Vein endothelial cell (primary cell): ENCODE data around the genes ARAP1, FAM168A and PGM2L1.

DNA sequence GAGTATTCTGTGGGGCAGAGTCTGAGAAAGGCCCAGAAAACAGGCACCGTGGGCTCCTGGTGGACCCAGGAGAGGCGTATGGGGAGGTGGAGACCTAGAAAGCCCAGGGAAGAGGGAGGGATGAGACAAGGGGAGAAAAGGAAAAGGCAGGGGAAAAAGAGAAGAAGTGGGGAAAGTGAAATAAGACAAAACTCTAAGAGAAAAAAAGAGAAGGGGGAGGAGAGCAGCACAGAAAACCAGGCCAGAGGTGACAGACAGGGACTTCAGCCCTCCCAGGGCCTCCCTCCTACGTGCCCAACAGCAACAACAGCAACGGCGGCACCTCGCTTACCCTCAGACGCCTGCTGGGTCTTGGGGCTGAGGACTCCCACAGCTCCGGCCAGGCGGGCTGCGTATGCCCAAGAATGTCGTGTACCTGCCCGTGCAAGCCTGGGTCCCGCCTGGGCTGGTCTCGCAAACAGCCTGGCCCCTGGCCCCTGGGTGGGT is 30.6 kb downstream of the ARAP1 start:
- CAGE, long polyA plus RNA: no peak

- CAGE, long polyA plus RNA: no peak
These were observed 30.0 kb downstream of the ARAP1 start for GRCh38 chr11:72722005-72722827.

- CAGE, long polyA plus RNA: no peak
These were observed 12.1 kb downstream of the ARAP1 start for GRCh38 chr11:72740114-72740474.

GRCh38 chr11:72751924-72753105 is at the start of gene ARAP1:
Gene ARAP1, minus strand, starts transcription at chr11:72752408.
- CAGE, long polyA plus RNA: no peak

GRCh38 chr11:72777544-72778525 is 16.0 kb downstream of the STARD10 start:
- CAGE, long polyA plus RNA: no peak

- CAGE, long polyA plus RNA: no peak
These were observed 12.9 kb downstream of the STARD10 start for GRCh38 chr11:72780913-72781430.

DNA sequence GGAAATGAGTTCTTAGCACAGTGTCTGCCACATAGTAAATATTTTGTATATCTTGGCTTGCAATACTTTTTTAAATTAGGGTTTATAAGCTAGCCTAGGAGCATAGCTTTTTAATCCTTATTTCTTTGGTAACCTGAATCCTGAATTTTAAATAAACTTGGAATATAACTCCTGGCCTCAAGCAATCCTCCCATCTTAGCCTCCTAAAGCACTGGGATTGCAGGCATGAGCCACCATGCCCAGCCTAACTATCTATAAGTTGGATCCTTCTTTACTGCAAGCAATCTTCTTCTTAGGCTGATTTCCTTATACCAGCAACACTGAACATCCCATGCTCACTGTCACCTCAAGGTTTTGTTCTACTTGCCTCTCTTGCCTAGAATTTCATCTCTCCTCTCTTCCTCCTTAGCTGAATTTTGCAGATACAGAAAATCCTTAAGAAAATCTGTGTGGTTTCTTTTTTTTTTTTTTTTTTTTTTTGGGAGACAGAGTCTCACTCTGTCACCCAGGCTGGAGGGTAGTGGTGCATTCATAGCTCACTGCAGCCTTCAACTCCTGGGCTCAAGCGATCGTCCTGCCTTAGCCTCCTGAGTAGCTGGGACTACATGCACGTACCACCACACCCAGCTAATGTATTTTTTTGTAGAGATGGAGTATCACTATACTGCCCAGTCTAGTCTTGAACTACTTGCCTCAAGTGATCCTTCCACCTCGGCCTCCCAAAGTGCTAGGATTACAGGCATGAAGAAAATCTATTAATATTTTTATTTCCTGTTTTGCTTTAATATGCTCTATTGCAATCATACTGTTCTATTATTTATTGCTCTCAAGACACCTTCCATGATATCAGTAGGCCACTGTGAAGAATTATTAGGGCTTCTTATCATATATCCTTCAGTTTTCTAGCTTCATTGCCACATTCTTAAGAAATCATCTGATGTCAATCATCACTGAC is 128.2 kb downstream of the FCHSD2 start:
- CAGE, long polyA plus RNA: no peak

GRCh38 chr11:73141028-73141627 is 990 bp downstream of the FCHSD2 start:
- CAGE, long polyA plus RNA: no peak

DNA sequence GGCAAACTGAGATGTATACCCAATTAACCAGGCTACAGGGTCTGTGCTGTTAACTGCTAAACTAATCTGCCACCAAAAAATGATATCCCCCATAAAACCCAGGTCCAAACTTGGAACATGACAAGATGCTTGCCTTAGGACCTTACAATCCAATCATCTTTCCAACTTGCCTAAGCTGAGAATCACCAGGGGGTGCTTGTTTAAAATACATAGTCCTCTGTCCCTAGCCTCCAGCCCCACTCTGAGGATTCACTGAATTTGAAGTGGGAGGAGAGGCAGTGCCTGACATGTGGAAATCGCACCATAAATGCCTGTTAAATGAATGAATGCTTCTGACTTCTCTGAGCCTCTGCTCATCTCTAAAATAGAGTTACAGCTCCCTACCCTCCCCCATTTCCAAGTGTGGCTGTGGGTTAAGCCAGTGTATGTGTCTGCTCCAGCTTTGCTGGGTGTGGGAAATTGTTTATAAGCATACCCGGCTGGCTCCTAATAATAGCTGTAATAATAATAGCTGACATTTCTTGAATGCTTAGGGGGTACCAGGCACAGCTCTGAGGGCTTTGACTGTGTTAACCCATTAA is 6.8 kb upstream of the FCHSD2 start:
- CAGE, long polyA plus RNA: no peak

DNA sequence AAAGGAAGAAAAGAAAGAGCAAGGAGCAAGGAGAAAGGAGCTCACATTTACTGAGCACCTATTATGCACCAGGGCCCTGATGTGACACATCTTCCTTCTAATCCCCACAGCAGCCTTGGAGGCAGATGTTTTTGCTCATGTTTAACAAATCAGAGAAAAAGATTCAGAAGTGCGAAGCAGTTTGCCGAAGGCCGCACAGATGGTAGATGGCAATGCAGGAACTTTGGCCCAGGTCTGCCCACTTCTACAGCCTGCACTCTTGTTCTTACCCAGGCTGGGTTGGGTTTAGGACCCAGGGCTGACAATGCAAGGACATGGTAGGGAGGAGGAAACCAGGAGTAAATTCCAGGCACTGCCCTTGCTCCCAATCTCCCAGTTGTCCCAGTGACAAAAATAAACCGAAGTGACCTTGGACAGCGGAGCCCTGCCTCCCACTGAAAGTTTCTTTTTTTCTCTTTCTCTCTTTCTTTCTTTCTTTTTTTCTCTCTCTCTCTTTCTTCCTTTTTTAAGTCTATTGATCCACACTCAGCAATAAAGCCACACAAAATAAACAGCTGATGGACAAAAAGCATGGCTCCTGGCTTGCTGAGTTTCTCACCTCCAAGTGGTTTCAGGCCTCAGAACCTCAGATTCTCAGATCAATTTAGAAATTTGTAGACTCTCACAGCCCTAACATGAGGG is 33.4 kb upstream of the FCHSD2 start:
- CAGE, long polyA plus RNA: no peak

GRCh38 chr11:73317915-73318425 is 9.9 kb downstream of the ARHGEF17 start:
- CAGE, long polyA plus RNA: no peak

DNA sequence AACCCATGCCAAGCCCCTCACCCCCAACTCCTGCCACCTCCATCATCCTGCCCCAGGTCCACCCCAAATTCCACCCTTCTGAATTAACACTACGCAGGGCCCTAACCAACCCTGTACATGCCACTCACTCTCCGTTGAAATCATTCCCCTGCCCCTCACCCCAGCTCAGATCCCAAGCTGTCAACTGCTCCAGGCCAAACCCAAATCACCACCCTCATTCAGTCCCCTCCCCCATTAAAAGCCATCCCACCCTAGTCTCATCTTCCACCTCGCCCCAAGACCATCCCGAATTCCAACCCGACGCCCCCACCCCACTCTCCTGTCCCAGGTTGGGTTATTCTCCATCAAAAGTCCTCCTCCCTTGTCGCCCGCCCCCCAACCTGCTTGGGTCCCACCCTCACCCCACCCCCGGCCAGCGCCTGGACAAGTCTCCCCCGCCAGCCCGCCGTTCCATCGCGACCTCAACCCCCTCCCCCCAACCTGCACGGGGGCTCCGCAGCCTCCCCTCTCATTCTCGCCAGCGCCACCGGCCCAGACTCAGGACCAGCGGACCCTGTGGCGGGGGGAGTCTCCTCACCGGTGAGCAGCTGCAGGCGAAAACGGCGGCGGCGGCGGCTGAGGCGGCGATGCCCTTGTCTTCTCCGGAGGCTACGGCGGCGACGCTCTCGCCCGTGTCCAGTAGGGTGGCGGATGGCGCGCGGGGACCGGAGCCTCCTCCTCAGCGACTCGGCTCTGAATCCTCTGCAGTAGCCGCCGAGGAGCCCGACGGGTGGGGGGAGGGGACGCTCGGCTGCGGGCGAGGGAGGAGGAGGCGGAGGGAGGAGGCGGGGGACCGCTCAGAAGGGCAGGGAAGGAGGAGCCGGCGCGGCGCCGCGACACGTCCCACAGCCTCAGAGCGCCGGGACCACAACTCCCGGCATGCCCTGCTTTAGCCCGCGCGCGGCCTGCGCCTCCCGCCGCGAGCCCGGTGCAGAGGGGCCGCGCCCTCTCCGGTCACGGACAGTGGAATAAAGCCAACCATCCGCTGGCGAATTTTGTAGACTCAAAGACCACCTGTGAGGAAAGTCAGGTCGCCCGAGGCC is at the start of gene FAM168A:
Gene FAM168A, minus strand, starts transcription at position 767 of the 1,082 bp plus-strand sequence.
- CAGE, long polyA plus RNA: no peak

DNA sequence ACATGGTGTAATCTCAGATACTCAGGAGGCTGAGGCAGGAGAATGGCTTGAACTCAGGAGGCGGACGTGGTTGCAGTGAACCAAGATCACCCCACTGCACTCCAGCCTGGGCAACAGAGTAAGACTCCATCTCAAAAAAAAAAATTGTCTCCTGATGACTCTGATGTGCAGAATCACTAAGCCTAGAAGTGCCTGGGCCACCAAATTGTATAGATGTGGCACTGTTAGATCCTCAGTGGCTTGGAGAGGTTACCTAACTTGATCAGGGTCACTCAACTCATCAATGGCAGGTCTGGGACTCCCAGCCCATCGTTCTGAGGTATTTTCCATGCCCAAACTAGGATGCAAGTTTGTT is 10.6 kb downstream of the PLEKHB1 start:
- CAGE, long polyA plus RNA: no peak

GRCh38 chr11:73969302-73969947 is 13.2 kb downstream of the UCP2 start:
- CAGE, long polyA plus RNA: no peak

DNA sequence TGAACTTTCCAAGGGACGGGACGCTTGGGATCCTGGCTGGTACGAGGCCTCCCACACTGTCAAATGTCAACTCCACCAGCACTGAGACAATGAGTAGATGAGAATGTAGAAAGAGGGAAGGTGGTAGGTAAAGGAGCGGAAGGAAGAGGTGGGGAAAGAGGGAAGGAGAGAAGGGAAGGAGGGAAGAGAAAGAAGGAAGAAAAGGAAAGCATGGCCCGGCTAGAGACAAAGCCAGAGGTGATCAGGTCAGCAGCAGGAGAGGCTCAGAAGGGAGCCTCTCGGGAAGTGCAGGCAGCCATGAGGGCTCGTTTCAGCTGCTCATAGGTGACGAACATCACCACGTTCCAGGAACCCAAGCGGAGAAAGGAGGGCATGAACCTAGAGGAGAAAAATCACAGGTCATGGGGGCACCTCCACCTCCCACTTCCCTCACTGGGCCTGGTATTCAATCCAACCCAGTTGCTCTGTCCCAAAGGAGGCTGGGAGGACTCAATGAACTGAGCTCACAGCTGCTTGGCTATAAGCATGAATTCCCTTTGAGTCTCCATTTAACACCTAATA is 7.8 kb downstream of the UCP2 start:
- CAGE, long polyA plus RNA: no peak

DNA sequence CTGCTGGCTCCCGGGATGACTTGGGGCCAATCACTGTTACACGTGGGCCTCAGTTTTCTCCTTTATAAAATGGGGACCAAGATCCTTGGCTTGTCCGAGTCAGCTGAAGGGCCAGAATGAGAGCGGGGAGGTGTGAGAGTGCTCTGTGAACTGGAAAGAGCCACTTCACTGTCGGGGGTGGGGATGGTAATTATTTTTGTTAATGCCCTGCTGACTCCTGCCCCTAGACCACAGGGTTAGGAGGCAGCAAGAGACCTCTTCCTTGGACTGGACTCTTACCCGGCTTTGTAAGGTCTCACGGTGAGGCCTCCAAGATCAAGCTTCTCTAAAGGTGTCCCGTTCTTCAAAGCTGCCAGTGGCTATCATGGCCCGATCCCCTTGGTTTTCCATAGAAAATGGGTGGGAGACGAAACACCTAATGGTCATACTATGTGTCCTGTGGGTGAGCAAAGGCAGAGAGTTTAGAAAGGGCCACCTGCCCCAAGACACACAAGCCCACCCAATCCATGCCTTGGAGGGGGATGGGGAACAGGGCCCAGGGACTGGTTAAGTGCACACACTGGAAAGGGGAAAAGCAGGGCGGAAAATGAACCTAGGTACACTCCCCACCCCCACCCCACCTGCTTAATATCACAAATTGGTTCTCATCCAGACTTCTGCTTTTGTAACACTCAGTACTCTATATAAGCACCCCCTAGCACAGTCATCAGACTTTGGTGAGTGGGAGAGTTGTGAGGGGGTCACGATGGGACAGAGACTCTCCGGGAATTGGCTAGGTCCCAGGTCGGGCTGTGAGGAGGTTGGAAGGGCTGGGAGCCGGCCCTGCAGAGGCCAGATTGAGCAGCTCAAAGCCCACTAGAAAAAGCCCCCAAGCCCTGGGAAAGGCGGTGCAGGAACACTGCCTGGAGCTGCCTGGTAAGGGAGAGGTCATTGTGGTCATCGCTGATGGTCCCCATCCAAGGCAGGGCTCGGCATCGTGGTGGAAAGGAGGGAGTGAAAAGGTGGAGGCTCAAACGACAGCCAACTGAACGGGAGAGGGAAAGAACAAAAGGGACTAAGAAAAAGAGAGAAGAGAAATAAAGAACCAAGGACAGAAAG is 1.1 kb downstream of the UCP2 start:
- CAGE, long polyA plus RNA: no peak

GRCh38 chr11:73983941-73984125 is 1.2 kb upstream of the UCP2 start:
- CAGE, long polyA plus RNA: no peak

- CAGE, long polyA plus RNA: no peak
These were observed 24.7 kb upstream of the UCP3 start for GRCh38 chr11:74033422-74034069.

DNA sequence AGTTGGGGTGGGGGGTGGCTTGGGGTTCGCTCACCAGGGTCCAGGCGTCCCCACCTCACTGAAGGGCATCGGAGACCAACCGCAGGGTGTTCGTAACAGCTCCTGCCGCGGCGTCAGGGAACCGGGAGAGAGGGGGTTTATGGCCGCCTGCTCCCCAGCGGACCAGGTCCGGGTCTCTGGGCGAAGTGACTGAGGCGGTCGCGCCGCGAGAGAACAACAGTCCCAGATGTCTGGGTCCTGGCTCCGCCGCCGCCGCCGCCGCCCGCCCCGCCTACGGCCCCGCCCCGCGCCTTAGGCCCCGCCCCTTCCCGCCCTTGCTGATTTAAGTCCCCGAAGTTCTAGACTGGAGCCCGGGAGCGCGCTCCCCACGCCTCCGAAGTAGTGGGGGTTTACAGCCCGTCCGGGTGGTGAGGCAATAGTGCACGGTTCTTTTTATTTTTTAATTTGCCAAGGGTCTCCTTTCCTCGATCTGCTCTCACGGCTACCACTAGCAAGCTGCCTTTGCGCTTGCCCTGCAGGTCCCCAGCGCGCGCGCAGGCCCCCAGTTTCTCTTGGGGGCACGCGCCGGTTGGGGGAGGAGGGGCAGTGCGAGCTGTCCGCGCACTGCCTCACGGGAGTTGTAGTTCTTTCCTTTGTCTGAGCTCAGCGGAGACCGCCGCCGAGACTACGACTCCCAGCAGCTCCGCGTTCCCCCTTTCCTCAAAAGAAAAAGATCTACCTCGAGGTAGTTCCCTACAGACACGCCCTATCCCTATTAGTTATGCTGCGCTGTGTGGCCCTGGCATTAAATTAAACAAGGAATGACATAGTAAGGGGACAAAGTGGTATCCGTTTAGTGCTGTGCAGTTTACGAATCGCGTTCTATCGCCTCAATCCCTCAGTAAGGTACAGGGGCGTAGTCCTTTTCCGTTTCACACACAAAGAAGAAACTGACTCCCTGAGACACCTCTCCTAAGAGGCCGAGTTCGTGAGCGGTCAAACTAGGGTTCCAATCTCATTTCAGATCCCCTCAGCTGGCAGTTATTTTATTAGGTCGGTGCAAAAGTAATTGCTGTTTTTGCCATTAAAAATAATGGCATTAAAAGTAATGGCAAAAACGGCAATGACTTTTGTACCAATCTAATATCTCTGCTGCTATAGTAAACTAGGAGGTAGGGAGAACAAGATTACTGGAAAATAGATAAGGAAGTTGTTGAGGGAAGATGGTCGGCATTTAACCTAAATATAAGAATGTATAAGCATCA is at the start of gene PGM2L1:
Gene PGM2L1, minus strand, starts transcription at position 228 of the 1,244 bp plus-strand sequence.
- CAGE, long polyA plus RNA: no peak

DNA sequence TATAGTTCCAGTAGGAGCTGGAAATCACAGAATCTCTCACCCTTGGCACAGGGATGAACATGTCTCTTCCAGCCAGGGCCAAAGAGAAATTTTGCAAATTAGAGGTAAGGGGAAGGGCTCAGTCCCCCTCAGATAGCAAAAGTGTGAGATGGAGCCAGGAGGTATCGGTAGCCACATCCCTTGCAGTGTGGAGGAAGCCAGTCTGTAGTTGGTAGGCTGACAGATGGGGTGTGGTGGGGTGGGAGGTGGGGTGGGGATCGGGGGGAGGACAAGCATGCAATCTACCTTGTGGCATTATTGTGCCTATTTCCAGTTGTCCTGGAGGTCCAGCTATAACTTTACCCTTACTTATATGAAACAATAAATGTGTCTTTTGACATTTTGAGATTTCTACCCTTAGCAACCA is 25.4 kb downstream of the KCNE3 start:
- CAGE, long polyA plus RNA: no peak